Skin of body (tissue), 2 donors: ENCODE results near the genes BRAF and MRPS33.

GRCh38 chr7:140908397-140909171, 16.1 kb downstream of the BRAF start:
- RAMPAGE, long total RNA, result no peak

GRCh38 chr7:140924870-140925156, at the start of gene BRAF:
Gene BRAF (minus strand): TSS chr7:140924929.
- RAMPAGE, long total RNA, result no peak

DNA sequence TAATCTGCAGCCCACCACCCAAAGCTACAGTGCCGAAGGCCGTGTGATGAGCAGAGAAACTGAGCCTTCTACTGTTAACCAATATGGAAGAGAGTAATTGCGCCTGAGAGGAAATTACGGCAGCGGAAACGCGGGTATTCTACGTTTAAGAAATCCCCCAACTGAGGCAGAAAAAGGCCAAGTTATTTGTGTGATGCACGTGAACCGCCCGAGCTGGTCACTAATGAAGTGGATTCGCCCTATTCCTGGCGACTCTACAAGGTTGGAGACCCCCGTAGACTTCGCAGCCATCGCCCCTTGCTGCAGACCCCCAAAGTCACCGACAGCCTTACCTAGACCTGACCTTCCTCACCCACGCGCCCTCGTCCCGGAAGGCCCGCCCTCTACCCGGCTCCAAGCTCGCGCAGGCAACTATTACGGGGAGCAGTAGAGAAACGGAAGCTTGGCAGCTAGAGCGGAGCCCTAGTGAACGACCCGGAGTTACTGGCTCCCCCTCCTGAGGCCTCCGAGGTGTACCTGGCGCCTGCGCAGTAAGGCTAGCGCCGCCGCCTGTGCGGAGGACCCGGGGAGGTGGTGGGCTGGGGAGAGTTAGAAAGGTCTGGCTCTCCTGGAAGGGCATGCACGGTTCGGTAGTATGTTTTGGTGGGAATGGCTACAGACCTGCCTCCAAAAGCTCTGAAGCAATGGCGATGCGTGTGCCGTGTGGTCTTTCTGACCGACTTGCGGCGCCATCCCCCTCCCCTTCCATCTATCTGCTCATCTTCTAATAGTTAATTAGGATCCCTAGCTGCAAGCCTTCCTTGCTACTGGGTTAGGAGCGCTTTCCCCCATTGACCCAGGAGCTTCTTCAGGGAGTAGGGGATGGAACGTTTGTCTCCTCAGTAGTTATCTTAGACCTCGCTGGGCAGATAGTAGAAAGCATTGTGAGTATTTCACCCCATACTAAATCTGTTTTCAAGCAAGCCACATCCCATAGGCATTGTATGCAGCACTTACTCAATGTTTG, at the start of gene MRPS33:
Gene MRPS33, minus strand, starts transcription at position 374 of the 1,006 bp plus-strand sequence.
- RAMPAGE, long total RNA, result start-site peak on the minus strand centred at position 366 of the sequence, 26 bp wide, 1,014 and 139 reads in 2 replicates

GRCh38 chr7:141071863-141072307, 2.0 kb upstream of the TMEM178B start:
- RAMPAGE, long total RNA, result no peak

- RAMPAGE, long total RNA, result no peak
These were observed 1.4 kb upstream of the TMEM178B start for GRCh38 chr7:141072308-141072954.

GRCh38 chr7:141280026-141280745, 206.3 kb downstream of the TMEM178B start:
- RAMPAGE, long total RNA, result no peak

DNA sequence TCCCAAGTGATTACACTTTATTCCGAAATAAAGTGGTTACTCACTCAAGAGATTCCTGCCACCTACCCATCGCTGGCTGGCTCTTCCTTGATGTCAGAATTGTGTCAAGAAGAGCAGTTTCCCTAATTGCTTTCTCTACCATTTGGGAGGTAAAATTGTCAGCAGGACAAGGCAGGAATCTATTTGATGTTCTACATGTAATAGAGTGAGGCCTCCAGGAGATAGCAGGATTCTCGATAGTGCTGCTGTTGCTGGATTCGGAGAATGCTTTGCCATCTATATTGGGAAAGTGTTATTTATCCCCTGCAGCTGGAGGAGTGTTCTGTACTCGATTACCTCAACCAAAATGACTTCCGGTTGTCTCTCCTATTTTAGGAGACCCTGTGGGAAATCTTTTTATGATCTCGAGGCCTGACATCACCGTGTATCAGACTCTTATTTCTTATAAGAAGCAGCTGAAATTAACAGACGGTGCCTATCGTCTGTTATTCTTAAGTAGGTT, 217.1 kb downstream of the TMEM178B start:
- RAMPAGE, long total RNA, result no peak

- RAMPAGE, long total RNA, result no peak
These were observed 3.9 kb downstream of the AGK start for GRCh38 chr7:141554870-141555650.

GRCh38 chr7:141664362-141665574, 37.2 kb downstream of the DENND11 start:
- RAMPAGE, long total RNA, result no peak

DNA sequence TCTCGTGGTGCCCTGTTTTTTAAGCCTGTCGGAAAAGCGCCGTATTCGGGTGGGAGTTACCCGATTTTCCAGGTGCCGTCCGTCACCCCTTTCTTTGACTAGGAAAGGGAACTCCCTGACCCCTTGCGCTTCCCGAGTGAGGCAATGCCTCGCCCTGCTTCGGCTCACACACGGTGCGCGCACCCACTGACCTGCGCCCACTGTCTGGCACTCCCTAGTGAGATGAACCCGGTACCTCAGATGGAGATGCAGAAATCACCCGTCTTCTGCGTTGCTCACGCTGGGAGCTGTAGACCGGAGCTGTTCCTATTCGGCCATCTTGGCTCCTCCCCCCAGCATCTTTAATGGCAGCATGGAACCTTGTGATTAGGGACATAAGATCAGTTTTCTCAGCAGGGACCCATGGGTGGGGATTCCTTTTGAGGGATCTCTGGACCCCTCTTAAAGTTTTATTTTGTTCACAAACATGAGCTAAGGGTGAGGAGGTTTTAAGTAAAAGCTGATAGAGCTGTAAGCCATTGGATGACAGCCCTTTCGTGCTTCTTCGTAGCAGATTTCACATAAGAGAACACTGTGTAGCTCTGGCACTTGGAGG, 9.8 kb upstream of the MGAM start:
- RAMPAGE, long total RNA, result no peak

DNA sequence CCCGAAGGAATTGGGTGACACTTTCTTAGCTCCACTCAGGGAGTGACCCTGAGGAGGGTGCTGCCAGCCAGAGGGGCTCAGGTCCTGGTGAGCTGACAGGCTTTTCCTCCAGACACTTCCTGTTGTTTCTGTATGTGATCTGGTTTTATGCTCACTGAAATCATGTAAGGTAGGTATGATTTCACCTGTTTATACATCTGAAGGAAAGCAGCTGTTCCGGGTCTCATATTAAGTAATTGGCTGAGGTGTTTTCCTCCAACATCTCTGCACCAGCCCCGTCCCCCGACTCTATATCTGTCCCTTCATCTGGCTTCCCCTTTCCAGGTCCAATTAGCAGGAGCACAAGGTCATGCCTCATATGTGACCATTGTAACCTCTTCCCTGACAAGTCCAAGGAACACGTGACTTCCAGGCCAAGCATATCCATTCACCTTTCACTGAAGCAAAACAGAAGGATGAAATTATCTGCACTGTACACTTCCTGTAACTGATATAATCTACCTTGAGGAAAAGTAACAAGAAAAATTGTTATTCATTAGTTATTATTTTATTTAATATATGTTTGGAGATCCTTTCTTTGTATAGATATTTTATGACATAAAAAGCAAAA, 66.5 kb upstream of the PRSS58 start:
- RAMPAGE, long total RNA, result no peak

DNA sequence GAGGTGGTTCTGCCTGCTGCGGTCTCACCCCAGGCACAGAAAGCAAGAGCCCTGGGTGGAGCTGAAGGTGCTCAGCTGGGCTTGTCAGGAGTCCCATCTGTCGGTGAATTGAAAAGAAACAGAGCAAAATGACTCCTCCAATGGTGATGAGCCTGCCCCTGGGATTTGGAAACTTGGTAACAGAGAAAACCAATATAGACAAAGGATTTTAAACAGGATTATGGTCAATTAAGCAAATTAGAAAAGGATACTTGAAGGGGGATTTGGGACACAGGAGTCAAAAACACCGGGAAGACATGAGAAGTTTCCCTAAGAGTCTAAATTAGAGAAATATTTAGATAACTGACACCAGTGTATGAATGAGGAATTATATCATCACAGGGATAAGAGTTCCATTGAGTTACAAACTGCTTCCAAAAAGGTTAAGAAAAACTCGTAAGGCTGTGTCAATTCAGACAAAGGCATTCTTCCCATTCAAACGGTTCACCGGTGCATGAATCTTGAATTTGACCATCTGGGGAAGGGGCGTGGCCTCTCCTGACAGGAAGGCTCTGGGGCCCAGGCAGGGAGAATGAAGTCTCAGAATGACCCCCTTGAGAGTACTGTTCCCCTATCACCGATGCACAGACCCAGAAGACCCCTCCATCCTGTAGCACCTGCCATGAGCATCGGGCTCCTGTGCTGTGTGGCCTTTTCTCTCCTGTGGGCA, 70.0 kb upstream of the PRSS58 start:
- RAMPAGE, long total RNA, result no peak

DNA sequence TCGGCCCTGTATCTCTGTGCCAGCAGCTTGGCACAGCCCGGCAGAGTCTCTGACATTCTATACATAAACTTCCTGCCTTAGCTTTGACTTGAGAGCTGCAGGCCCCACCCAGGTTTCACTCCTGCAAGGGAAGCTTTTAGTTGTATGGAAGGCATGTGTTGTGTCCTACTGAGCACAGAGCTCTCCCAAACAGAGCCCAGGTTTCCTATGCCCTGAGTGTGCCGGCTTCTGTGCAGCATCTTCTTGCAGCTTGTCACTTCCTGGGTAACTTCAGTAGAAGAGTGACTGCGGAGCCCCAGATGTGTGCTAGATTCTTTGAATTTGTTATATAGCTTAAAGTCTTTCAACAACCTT, 205.7 kb upstream of the PRSS58 start:
- RAMPAGE, long total RNA, result no peak

DNA sequence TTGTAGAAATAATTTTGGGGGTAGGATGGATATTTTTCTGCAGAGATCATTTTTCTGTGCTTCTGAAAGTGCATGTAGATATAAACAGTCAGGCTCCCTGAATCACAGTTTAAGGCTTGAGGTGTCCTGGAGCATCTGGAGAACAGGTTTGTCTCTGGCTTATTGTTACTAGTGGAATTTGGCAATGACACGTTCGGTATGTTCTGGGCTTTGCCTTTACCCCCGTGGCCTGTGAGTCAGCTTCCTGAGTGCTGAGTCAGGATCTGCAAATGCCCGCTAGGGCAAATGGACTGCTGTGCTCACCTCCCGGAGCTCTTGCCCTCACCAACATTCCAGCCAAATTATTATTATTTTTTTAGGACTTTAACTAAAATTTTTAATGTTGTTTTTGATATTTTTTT, 192.6 kb upstream of the PRSS1 start:
- RAMPAGE, long total RNA, result no peak

DNA sequence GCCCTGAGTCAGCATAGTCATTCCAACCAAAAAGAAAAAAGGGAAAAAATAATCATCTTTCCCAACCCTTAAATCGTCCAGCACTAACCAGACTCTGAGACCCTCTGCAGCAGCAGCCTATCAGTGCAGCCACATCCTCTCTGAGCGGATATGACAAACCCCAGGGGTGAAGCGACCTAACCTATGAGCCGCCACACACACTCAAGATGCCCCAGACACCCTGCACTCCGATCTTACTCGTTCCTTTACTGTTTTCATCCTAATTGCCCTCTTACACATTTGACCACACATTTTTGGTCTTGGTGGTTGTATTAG, 37.6 kb upstream of the PRSS1 start:
- RAMPAGE, long total RNA, result no peak

DNA sequence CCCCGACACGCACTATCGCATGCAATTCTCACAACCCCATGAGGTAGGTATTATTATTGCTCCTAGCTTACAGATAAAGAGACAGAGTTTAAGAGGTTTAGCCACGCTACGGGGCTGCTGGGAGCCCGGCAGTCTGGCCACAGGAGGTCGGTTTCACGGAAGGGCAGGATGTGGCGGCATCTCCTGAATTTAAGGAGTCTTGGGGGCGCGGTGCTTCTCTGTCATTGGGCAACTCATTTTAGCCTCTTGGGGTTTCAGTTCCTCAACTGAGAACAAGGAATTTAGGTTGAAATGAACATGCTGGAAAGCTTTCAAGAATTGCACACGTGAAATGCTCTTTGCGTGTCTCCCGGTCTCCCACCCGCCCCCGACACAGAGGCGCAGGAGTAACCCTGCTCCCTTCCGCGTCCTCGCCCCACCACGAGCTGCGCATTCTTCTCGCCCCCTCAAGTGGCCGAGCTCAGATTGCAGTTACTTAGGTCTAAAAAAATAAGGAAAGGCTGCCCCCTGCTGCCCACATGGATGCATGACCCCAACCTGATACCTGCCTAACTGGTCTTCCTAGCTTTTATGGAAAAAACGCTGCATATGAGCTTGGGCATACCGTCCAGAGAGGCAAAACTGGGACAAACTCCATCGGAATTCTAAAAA, 12.4 kb downstream of the PRSS2 start:
- RAMPAGE, long total RNA, result no peak

DNA sequence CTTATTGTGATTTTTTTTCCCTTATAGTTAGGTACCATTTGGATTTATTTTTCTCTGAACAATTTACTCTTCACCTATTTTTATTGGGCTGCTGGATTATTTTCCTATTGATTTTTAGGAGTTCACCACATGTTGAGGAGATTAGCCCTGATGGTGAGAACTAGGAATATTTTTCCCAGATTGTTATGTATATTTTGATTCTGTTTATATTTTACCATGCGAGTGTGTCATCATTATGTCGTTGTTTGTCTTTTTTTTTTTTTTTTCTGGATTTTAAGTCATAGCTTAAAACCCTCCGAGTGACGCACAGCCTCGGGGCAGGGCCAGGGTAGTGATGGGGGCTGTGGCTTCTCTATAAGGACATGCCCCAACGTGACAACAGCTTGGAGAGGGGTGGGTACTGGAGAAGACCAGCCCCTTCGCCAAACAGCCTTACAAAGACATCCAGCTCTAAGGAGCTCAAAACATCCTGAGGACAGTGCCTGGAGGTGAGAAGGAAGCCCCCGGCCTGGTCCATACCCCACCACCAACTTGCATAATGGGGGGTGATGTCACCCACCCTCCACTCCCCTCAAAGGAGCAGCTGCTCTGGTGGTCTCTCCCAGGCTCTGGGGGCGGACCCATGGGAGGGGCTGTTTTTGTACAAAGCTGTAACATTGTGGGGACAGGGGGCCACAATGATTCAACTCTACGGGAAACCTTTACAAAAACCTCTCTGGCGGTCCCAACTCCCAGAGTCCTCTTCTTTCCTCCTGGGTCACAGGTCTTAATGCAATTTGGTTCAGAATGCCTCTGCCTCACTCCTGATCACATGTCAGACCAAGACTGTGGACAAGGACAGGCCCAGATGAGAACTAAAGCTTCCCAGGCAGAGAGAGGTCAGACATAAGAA, 15.0 kb downstream of the PRSS2 start:
- RAMPAGE, long total RNA, result no peak

- RAMPAGE, long total RNA, result no peak
These were observed 19.3 kb downstream of the PRSS2 start for GRCh38 chr7:142789976-142790589.

DNA sequence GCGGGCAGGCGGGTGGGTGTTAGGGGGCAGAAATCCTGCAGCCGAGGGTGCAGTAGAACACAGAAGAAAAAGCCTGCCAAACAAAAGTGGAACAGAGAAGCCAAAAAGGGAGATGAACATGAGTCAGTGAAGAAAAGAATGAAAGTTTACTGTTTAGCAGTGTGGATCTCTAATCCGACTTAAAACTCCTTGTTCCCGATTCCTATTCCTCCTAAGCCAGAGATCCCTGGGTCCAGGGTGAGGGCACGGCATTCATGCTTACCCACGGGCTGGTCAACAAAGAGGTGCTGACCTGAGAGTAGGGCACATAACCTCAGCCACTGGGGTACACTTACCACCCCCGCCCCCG, 27.1 kb downstream of the PRSS2 start:
- RAMPAGE, long total RNA, result no peak

DNA sequence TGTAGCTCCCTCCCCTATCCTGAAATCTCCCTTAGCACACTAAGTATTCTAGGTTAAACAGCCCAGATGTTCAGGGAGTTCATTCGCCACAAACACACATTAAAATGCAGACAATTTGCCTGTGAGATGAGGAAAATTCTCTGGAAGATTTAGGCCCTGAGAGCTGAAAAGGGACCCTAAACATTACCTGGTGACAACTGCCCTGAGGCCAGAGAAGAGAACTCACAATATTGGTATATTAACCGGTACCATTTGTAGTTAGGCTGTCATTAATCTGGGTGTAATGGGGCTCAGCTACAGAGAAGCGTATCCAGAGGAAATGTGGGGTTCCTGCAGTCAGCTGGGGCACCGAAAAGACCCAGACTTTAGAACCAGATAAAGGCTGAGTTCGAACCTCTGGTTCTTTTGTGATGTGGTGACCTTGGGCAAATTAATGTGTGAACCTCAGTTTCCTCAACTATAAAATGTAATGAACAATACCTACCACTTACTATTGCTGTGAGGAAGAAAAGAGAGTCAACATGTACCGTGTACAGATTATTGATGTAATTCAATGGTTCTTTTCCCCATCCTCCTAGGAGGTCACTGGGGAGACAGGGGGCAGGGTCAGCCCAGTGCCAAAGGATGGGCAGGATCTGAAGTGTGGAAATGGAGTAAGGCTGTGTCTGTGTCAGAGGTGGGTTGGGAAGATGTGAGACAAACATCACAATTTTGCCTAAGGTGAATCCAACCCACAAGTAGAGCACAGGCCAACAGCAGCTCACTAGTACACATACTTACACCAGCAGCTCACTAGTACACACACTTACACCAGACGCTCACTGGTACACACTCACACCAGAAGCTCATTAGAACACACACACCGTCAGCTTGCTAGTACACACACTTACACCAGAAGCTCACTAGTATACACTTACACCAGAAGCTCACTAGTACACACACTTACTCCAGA, 27.8 kb downstream of the PRSS2 start:
- RAMPAGE, long total RNA, result no peak